Skeletal muscle tissue (tissue), 7 donors: ENCODE results near the gene C4orf47.

GRCh38 chr4:184650056-184650837 is 709 bp downstream of the PRIMPOL start:
- PRO-cap, 3 experiments = peak in 2 of 3 experiments; most common plus-strand start chr4:184650139 (in 1); most common minus-strand start chr4:184650134 (in 1)
- RAMPAGE, long total RNA = no peak
- RRBS, 2 experiments = no CpG with 5 or more reads among the region's 20 CpGs

GRCh38 chr4:184751624-184752109 is 17.8 kb upstream of the CENPU start:
- PRO-cap, 3 experiments = no peak in any of the 3 experiments
- RAMPAGE, long total RNA = no peak
- RRBS, 2 experiments = no CpG with 5 or more reads among the region's 10 CpGs

DNA sequence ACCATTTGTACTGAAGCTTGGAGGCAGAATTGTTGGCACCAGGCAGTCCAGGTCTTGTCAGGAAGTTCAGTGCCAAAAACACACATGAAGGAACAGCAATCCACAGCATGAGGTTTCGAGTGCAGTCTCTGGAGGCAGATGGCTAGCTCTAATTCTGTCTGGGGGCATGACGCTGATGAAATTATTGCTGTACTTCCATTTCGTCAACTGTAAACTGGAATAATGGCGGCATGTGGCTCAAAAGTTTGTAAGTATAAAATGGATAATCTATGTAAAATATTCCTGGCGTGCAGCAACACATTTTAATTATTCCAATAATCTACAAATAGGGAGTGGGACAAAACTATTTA is 18.7 kb upstream of the CENPU start:
- PRO-cap, 3 experiments = no peak in any of the 3 experiments
- RAMPAGE, long total RNA = no peak
- RRBS, 2 experiments = no CpG with 5 or more reads among the region's 5 CpGs

GRCh38 chr4:184777862-184779254 is 44.5 kb upstream of the CENPU start:
- PRO-cap, 3 experiments = peak in 1 of 3 experiments; most common minus-strand start chr4:184778257 (in 1)
- RAMPAGE, long total RNA = no peak
- RRBS, 2 experiments = no CpG with 5 or more reads among the region's 15 CpGs

GRCh38 chr4:184782052-184782697 is 43.6 kb downstream of the ACSL1 start:
- PRO-cap, 3 experiments = no peak in any of the 3 experiments
- RAMPAGE, long total RNA = no peak
- RRBS, 2 experiments = no CpG with 5 or more reads among the region's 6 CpGs

DNA sequence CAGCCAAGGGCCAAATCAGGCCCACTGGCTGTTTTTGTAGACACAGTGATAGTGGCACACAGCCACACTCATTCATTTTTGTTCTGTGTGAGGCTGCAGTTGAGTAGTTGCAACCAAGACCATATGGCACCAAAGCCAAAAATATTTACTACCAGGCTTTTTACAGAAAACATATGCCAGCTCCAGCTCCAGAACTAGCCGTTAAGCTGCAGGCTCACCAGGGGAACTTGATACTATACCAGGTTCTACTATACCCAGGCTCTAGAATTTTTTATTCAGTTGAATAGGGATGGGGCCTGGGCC is 40.8 kb downstream of the ACSL1 start:
- PRO-cap, 3 experiments = no peak in any of the 3 experiments
- RAMPAGE, long total RNA = no peak
- RRBS, 2 experiments = no CpG with 5 or more reads among the region's 1 CpG

GRCh38 chr4:184805995-184806677 is 19.6 kb downstream of the ACSL1 start:
- PRO-cap, 3 experiments = peak in 1 of 3 experiments; most common plus-strand start chr4:184806174 (in 1)
- RAMPAGE, long total RNA = no peak
- RRBS, 2 experiments = no CpG with 5 or more reads among the region's 6 CpGs

DNA sequence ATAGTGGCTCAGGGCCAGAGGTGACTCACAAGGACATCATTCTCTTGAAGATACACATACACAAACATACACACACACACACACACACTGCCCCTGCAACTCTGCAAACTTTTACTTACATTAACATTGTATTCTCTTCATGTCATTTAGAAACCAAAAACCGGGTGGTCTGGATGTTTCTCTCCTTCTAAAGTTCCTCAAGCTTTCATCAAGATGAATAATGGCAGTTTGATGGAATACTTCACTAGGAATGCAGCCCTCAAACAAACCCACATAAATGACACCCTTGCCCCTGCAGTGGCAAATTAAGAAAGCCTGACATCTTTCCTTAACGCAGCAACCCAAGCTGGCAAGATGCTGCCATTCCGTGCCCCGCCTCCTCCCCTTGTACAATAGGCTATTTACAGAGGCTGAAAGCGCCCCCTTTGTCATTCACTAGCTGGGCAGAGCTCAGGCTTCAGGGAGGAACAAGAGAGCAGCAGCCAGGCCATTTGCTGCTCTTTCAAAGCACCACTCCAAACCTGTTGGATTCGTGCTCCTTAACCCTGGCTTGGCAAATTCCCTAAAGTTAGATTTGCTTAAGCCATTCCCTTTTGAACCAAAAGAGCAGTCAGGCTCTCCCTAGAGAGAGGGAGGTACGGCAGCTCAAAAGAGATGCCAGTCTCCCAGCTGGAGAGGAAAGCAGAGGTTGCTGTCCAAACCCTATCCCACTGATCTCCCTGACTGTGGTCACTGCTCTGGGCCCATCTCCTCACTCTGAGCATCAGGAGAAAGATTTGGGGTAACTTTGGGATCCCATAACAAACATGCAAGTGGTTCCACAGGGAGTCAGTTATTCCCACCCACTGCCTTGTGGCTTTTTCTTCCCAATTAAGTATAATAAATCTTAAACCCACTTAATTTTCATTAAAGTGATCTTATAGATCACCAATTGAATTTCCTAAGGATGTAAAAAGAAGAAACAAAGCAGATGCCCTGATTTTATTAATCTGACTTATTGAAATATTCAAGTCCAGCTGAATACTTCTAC is 17.3 kb downstream of the ACSL1 start:
- PRO-cap, 3 experiments = peak in 2 of 3 experiments; most common plus-strand start position 431 of the sequence (in 2); most common minus-strand start position 389 of the sequence (in 1)
- RAMPAGE, long total RNA = no peak
- RRBS, 2 experiments = no CpG with 5 or more reads among the region's 7 CpGs

DNA sequence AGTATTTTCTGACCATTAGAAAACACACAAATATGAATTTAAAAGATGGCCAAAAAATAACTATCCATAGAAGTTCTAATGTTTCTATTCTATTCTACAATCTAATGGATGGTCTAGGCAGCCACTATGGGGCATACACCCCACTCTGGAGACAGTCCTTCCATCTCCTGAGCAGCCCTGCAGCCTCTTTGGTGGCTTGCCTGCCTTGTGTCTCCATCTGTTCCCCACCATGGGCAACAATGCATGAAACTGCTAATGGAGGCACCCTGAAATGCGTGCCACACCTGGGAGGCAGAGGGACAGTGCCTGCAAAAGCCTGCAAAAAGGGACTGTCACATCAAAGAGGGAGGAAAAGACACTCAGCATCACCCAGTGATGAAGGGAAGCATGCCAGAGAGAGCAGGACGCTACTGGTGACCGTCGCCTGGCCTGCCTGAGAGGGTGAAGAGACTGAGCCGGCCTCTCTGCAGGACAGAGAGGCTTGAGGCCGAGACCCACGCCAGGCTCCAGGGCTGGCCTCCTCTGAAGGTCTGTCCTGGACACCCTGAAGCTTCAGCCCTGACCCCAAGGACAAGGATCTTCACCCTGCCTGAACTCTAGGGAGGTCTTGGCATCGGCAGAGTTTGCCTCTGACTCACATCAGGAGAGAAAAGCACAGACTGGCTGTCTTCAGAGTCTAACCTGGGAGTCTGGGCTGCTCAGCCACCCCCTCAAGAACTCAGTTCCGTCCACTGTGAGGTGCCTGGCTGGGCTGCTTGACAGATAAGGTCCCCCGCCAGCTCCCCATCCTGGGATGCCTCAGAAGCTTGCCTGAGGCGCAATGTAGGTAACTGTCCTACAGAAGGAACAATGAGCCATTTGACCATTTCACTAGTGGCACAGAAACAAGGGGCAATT is 8.2 kb downstream of the ACSL1 start:
- PRO-cap, 3 experiments = peak in 2 of 3 experiments; most common plus-strand start position 679 of the sequence (in 1); most common minus-strand start position 443 of the sequence (in 1)
- RAMPAGE, long total RNA = no peak
- RRBS, 2 experiments = no CpG with 5 or more reads among the region's 11 CpGs

GRCh38 chr4:184848503-184849144 is 22.9 kb upstream of the ACSL1 start:
- PRO-cap, 3 experiments = no peak in any of the 3 experiments
- RAMPAGE, long total RNA = no peak
- RRBS, 2 experiments = no CpG with 5 or more reads among the region's 4 CpGs

- PRO-cap, 3 experiments = no peak in any of the 3 experiments
- RAMPAGE, long total RNA = no peak
- RRBS, 2 experiments = no CpG with 5 or more reads among the region's 8 CpGs
These were observed 29.6 kb upstream of the HELT start for GRCh38 chr4:184988689-184989101.

- PRO-cap, 3 experiments = no peak in any of the 3 experiments
- RAMPAGE, long total RNA = no peak
- RRBS, 2 experiments = no CpG with 5 or more reads among the region's 23 CpGs
These were observed 13.2 kb upstream of the HELT start for GRCh38 chr4:185005026-185005570.

DNA sequence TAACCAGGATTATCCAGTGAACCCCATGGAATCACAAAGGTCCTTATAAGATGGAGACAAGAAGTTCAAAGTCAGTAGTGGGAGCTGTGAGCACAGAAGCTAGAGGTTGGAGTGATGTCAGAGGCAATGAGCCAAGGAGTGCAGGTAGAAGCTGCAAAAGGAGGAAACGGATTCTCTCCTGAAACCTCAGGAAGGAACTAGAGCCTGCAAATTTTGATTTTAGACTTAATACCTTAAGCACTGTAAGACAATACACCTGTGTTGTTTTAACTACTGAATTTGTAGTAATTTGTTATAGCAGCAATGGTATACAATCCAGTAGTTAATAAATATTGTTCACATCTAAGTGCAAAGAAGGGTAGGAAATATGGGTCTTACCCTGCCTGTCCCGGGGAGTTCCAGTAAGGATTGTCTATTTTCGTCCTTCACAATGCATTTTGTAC is 890 bp upstream of the CFAP97 start:
- PRO-cap, 3 experiments = no peak in any of the 3 experiments
- RAMPAGE, long total RNA = no peak
- RRBS, 2 experiments = no CpG with 5 or more reads among the region's 3 CpGs

DNA sequence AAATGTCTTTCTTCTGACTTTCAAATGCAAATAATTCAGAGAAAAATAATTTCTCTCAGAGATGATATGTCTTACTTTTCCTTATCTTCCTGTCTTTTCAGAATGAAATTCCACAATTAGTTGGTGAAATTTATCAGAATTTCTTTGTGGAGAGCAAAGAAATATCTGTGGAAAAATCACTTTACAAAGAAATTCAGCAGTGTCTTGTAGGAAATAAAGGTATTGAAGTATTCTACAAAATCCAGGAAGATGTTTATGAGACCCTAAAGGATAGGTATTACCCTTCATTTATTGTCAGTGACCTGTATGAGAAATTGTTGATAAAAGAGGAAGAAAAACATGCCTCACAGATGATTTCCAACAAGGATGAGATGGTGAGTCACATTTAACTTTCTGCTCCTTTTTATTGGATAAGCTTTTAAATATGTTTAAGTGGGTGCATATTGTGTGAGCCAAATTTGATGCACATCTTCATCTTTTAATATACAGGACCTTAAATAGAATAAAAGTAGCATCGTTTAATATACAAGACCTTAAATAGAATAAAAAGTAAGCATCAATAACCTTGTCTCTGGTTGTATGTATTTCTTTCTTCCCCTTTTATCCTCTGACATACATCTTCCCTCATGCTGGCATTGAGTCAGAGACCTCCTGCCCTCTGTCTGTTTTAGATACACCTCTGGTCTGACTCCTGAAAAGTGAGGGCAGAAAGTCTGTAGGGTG is 72.1 kb downstream of the LRP2BP start:
- PRO-cap, 3 experiments = no peak in any of the 3 experiments
- RAMPAGE, long total RNA = no peak
- RRBS, 2 experiments = no CpG with 5 or more reads among the region's 1 CpG

GRCh38 chr4:185426102-185426546 is at the start of gene C4orf47:
TSS of gene C4orf47 (plus strand) at chr4:185426254.
- PRO-cap, 3 experiments = peak in 2 of 3 experiments; most common plus-strand start chr4:185426245 (in 1)
- RAMPAGE, long total RNA = no peak
- RRBS, 2 experiments = no CpG with 5 or more reads among the region's 29 CpGs

DNA sequence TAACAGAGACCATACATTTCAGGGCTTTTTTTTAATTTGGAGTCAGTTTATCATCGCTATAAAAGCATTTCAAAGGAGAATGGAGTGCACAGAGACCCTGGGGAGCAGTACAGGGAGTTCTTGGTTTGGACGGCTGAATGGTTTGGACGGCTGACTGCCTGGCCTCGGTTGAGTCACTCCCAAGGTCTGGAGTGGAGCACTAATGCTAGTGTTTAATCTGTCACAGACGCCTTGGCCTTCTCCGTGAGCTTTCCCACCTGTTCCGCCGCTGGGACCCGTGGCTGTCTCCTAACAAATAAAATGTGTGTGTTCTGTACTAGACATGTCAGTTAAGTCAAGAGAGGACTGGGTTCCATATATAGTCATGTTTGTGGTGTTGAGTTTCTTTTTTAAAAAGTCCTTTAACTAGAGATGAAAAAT is 7.6 kb upstream of the PDLIM3 start:
- PRO-cap, 3 experiments = no peak in any of the 3 experiments
- RAMPAGE, long total RNA = no peak
- RRBS, 2 experiments = no CpG with 5 or more reads among the region's 9 CpGs

DNA sequence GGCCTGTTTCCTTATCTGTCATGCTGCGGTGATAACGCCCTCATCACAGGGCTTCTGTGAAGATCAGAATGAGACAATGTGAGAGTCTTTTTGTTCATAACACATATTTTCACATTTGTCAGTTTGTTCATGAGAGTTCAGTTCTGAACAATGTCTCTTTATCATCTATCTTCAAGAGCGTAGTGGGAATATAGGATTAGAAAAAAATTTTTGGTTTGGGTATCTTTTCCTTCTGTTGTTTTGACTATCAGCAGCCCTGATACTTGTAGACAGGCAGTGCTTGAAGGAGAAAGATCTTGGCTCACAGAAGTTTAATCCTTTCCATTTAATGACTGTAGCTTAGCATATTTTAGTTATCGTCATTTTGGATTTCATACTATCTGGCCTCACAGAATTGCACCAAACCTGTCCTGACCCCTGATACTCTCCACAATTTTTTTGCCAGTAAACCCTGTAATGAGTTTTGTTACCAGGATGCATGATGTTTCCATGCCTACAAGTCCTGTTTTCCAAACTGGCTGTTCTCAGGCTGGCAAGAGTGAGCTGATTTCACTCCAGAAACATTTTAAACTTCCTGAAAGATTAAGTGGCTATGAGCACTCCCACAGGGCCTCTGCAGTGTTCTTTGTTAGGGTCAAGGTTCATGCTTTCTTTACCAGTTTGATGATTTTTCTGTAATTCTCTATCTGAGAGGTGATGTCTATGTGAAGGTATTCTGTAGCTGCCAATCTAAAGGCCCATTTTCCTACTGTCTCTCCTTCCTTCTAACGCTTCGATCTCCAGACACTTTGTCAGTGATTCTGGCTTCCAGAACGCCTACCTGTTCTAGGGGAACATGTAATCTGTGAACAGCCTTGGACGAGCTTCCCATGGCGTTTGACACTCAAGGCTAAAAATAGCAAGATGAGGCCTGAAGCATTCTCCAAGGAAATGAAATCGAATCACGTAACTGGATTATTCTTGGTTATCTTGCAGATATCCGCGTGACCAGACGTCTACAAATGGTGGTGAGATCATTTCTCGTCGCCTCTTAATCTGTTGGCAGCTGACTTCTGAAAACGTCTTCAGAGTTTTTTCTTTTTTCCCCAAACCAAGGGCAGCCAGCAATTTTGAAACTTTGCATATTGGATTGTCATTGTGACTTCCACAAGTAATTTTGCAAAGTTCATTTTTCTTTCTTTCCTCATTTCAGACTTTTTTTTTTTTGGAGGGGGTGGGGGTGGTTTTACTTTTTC is 31.7 kb upstream of the PDLIM3 start:
- PRO-cap, 3 experiments = peak in 3 of 3 experiments; most common plus-strand start position 568 of the sequence (in 1); most common minus-strand start position 878 of the sequence (in 2)
- RAMPAGE, long total RNA = no peak
- RRBS, 2 experiments = no CpG with 5 or more reads among the region's 17 CpGs

- PRO-cap, 3 experiments = no peak in any of the 3 experiments
- RAMPAGE, long total RNA = no peak
- RRBS, 2 experiments = 16 to 18% methylated on average over 8 of the region's 31 CpGs
These were observed 103.2 kb upstream of the PDLIM3 start for GRCh38 chr4:185638322-185639017.

GRCh38 chr4:185651085-185651806 is 115.9 kb upstream of the PDLIM3 start:
- PRO-cap, 3 experiments = no peak in any of the 3 experiments
- RAMPAGE, long total RNA = no peak
- RRBS, 2 experiments = no CpG with 5 or more reads among the region's 8 CpGs

- PRO-cap, 3 experiments = no peak in any of the 3 experiments
- RAMPAGE, long total RNA = no peak
- RRBS, 2 experiments = no CpG with 5 or more reads among the region's 9 CpGs
These were observed 94.7 kb downstream of the SORBS2 start for GRCh38 chr4:185717339-185717655.